Foreskin fibroblast (primary cell): Measurements from ENCODE around the genes TRAT1, SLC9C1 and CD200.

DNA sequence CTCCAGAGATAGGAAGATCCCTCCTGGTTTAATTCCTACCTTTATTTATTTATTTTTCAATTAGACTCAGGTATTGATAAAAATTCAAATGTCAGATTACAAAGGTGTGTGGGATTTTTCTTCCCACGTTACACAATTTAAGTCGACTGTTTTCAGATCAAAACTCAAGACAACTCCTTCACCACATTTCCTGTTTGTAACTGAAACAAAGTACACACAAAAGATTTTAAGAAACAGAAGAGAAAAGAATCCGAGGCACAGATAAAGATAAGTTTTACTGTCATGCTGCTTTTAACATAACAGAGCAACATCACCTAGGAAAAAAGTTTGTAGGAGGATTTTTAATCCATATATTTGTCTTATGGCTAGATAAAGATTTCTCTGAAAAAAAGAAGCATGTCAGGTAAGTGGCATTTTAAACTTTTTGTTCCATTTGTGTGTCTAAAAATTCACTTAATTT lies at the start of gene TRAT1:
Gene TRAT1 (plus strand): TSS at position 255 of the 460 bp plus-strand sequence.
- RRBS: no CpG with 5 or more reads among the region's 3 CpGs

DNA sequence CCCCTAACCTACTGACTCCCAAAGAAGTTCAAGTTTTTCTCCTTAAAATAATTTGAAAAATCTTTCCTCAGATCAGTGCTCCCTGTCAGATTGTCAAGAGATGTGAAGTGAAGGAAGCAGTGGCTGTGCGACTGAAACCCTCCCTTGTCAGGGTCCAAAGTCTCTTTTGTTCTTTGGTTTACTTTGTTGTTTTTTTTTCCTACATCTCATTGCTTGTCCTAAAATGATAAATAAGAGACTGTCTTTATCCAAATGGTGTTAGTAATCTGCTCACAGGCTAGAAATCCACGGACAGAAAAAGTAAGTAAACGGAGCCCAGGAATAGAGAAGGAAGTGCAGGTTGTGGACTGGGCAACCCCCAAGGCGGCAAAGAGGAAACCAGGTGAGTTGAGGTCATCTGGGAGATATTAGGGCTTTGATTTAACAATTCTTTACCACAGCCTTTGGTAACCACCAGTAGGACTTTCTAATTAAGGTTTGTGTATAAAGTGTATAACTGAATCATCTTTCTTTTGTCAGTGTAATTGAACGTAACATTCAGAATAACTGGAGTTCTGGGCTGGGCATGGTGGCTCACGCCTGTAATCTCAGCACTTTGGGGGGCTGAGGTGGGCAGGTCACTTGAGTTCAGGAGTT lies 1.1 kb upstream of the DPPA4 start:
- RRBS: no CpG with 5 or more reads among the region's 6 CpGs

- RRBS: no CpG with 5 or more reads among the region's 3 CpGs
These were observed 107.2 kb upstream of the NECTIN3 start for GRCh38 chr3:110964341-110964874.

DNA sequence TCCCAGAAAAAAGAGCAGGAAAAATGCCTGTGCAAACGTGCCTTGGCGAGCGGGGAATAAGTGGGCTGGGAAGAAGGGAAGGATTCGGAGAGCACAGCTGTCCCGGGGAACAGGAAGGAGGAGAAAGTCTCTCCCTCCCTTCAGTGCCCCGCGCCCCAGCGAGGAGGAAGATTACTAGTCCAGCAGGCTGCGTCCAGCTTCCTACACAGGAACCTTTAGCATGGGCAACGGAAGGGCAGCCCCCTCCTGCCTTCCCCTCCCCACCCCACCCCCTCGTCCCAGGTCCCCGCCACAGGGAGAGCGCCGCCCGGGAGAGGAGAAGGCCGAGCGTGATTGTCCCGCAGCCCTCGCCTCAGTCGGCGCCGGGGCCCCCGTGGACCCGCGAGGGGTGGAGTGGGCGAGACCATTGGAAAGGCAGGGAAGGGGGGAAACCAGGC lies 569 bp upstream of the NECTIN3 start:
- RRBS: under 1% methylated on average over 8 of the region's 26 CpGs

DNA sequence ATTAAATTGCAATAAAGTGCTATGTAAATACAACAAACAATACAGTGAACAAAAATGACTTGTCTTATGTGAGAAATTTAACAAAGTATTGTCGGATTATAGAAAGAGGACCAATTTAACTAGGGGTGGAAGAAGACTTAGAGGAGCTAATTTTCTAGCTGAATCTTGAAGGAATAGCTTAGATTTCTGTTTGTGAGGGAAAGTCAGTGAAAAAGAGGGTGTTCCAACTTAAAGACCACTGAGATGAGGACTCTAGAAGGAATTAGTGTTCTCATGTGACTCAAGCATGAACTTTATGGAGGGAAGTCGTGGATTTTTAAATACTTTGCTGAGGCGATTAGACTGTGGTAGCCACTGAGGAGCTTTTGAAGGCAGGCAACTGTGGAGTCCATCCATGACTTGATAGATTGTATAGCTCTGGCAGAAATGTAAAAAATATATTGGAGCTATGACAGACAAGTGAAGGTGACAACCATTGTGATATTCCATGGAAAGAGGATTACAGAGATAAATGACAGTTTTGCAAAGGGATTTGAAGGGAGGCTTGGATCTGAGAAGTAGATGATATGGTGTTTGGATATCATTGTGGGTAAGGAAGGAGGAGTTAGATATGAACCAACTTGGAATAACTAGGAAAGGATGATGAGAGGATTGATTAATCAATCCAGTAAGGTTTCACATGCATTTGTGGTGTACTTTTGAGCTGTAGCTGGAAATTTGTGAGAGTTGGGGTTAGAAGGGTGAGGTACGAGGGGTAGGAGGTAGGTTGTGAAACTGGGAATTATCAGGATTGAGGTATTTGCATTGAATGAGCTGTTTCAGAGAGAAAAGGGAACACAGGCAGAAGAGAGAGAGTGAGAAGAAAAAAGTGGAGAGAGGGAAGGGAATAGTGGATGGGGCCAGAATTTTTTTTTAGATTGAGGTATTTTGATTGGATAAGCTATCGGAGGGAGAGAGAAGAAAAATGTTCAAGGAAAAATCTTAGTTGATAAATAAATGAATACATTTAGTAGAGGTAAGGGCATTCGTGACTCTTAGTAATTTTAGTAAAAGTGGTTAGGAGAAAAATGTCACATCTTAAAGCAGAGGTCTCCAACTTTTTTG lies 10.3 kb downstream of the NECTIN3 start:
- RRBS: no CpG with 5 or more reads among the region's 6 CpGs

- RRBS: 82% methylated on average over 1 of the region's 9 CpGs
These were observed 38.0 kb downstream of the PLCXD2 start for GRCh38 chr3:111712457-111712894.

DNA sequence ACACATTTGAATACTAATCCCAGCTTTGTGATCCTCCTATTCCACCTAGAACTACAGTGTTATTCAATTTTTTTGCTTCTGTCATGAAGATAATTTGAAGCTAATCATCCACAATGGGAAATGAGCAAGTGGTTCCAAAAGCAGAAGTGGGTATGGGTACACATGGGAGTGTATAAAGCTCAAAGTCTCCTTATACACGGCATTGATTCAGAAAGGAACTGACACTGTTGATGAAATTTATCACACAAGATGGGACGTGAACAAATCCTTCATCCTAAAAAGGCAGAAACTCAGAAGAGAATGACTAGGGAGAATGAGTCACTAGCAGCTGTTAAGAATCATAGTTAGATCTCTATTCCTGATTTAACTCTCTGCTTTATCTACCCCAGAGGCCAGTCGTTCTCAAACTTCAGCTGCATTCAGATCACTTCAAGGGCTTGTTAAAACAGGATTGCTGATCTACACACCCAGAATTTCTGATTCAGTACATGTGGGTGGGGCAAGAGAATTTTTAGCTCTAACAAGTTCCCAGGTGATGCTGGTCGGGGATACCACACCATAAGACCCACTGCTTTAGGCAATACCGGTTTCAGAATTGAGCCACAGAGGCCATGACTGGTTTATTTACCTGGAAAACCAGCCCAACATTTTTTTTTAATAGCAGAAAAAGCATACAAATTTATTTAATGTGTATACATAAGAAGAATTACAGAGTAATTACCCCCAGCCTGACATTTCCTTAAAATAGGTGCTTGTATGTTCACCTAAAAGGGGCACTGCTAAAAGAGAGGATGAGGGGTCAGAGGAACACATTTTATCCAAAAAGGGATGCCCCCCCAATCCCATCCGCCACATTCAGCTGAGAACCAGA lies 87.0 kb downstream of the PLCXD2 start:
- RRBS: no CpG with 5 or more reads among the region's 6 CpGs

GRCh38 chr3:111802254-111802962 lies 56.7 kb upstream of the PHLDB2 start:
- RRBS: no CpG with 5 or more reads among the region's 2 CpGs

DNA sequence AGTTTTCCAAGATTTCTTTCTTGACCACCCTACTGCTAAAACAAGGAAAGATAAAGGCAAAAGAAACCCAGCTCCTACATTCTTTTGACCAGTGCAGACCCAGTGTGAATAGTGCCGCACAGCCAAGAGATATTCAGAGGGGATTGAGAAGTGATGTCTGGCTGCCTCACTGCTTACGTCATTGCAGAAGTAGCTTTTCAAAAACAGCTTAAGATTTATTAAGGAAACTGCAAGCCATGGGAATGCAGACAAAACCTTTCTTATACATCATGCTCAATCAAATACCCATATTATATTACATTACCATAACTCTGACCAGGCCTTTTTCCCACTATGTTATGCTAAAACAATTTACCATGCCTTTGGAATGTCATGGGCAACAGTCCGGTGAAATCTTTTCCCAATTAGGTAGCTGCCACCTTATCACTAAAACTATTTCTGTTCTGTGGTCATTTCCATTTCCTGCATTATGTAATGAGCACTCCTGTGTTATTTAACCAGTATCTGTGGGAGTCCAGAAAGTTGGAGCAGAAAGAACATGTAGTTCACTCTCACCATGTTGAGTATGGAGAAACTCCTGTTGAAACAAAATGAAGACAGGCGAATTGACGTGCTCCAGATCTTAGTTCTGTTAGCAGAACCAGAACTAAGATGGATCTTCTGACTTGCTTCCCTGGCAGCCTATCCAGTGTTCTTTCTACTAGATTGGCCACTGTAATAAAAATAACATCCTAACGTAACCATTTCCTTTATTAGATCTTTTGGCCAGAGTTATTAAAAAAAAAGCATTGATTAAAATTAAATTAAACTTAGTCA lies 6.1 kb downstream of the PHLDB2 start:
- RRBS: no CpG with 5 or more reads among the region's 6 CpGs

DNA sequence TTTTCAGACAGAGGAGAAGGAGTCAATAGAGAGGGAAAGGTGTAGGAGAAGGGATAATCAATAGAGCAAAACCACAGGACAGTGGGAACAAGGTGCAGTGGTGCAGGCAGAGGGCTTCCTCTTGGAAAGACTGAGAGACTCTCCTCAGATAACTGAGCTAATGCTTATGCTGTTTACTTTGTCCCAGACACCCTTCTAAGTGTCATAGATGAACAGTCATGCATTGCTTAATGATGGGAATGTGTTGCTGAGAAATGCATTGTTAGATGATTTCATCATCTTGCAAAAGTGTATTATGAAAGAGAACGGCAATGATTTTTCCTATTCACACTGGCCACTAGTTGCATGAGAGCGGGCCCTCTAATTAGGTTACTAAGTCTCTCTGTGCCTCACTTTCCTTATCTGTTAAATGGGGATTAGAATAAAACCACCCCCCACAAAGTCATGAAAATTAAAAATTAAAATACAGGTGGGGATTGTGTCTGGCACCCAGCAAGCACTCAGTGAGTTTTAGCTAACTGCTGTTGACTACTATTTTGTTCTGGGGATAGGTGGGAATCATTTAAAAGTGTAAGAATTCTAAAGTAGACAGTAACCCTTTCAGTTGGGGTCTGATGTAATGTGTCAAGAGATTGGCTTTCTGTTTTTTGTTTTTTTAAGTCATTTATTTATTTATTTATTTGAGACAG lies 45.8 kb downstream of the PHLDB2 start:
- RRBS: no CpG with 5 or more reads among the region's 2 CpGs

DNA sequence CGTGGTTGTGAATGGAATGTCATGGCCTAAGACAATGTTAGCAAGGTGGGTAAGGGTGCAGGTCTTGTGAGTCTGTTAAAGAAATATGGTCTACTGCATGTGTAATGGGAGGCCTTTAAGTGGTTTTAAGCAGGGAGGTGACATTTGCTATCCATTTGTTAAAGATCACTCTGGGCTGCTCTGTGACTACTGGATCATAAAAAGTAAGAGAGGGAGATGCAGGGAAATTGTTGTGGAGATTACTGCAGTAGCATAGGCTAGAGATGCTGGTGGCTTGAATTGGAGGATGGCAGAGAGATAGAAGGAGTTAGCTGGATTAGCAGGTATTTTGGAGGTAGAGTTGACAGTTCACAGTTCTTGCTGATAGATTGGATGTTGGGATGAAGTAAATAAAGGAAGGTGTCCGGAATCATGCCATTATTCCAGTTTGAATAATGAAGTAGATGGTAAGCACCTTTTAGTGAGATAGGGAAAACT lies 32.2 kb upstream of the ABHD10 start:
- RRBS: no CpG with 5 or more reads among the region's 2 CpGs

DNA sequence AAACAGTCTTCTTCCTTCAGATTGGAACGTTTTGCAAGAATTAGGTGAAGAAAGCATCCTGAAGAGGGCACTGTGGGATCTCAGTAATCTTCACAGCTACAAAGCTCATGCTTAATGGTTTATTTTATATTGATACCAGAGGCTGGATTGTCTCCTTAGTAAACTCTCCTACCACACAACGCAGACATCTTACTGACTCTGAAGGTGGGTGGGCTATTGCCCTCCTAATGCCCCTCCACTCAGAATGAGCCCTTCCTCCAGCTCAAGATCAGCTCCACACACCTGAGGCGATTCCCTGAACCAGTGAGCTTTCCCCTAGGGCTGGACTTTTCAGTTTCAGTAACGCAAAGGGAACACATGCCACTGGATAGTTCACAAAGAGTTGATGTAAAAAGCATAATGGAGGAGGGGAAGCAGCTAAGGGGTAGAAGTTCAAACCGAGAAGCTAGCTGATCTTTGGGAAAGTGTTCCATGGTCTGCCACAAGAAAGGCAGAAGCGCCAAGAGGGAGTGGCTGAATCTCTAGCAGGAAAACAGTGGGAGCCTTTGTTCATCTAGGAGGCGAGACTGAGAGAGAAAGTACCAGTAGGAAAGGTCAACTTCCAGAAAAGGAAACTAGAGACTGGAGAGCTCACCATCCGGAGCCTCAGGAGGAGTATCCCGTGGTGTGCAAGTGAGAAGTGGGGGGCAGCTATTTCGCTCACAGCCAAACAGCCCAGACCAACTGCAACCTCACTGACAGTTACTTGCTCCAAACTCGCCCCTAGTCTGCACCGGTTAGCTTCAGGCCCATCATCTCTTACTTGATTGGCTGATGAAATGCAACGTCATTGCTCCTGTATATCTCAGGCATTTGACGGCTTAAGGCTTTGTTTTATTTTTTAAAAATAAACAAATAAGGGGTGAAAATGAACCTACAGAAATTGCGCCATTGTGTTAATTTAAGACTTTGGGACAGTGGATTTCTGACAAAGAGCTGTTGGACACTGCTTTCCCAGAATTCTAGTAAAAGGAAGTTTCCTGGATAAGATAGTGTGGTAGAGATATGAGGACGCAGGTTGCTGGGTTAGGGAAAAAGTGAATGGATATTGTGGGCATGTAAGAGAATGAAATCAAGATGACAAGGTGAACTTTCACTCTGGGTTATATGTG lies at the start of gene SLC9C1:
Gene SLC9C1 (minus strand): TSS at position 758 of the 1,151 bp plus-strand sequence.
- RRBS: no CpG with 5 or more reads among the region's 16 CpGs

GRCh38 chr3:112332944-112333936 lies at the start of gene CD200:
TSS of gene CD200 (plus strand) at chr3:112333156.
- RRBS: 3% methylated on average over 17 of the region's 49 CpGs

DNA sequence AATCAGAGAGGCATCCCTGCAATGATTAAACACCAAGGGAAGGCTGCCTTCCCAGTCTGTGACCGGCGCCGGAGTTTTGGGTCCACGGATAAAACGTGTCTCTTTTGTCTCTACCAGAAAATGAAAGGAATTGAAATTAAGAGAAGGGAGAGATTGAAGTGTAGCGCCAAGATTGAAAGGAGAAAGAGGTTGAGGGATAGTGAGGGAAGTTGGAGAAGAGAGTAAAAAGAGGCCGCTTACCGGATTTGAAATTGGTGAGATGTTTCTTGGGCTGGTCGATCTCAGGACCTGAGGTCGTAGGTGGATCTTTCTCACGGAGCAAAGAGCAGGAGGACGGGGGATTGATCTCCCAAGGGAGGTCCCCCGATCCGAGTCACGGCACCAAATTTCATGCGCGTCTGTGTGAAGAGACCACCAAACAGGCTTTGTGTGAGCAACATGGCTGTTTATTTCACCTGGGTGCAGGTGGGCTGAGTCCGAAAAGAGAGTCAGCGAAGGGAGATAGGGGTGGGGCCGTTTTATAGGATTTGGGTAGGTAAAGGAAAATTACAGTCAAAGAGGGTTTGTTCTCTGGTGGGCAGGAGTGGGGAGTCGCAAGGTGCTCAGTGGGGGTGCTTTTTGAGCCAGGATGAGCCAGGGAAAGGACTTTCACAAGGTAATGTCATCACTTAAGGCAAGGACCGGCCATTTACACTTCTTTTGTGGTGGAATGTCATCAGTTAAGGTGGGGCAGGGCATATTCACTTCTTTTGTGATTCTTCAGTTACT lies 76.6 kb downstream of the BTLA start:
- RRBS: no CpG with 5 or more reads among the region's 22 CpGs

- RRBS: no CpG with 5 or more reads among the region's 4 CpGs
These were observed 508 bp upstream of the CCDC80 start for GRCh38 chr3:112641406-112641895.

DNA sequence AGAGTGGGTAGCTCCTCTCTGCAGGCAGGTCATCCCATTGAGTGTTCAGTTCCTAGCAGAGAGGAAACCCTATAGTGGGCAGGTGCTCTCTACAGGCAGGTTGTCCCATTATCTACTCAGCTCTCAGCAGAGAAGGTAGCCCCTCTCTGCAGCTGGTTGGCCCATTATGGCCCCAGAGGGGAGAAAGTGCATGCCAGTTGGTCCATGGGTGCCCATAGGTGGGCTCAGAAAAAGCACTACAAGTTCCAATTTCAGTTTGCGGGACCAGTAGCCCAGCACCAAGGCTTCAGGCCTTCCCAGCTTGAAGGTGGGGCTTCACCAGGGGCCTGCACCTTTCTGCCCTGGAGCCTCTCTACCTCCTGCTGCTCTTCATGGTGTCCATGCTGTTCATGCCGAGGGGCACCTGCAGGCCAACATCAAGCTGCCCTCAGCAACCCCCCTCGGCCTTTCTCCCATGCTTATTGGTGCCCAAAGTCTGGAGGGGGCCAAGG lies 11.3 kb downstream of the CD200R1L start:
- RRBS: no CpG with 5 or more reads among the region's 3 CpGs

DNA sequence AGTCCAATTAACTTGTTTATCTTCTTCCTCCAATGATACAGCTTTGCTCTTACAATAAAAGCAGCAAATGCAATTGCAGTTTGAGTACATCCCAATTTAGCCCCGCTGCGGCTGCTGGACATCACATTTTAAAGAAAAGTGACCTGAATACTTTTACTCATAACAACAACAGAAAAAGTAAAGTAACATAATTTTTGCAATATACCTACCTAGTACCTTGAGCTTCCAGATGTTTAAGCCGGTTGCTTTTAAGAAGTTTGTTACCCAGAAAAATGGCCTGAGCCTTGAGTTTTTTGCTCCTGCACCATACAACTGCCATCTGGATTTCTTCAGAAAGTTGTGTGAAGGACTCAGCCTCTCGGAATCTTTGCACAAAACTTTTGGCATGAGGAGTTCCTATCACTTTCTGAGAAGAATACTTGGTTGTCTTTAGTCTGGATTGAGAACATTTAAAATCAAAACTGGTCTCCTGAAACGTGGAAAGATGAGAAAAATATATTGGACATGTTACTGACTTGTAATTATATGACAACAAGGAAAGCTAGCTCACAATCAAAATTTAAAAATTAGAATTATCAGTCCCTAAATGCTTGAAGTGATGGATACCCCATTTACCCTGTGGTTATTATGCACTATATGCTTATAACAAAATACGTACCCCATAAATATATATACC lies 11.4 kb downstream of the NEPRO start:
- RRBS: no CpG with 5 or more reads among the region's 6 CpGs

- RRBS: no CpG with 5 or more reads among the region's 4 CpGs
These were observed 53.8 kb upstream of the BOC start for GRCh38 chr3:113157351-113158080.

GRCh38 chr3:113166425-113167514 lies 44.6 kb upstream of the BOC start:
- RRBS: no CpG with 5 or more reads among the region's 13 CpGs

- RRBS: no CpG with 5 or more reads among the region's 8 CpGs
These were observed 42.8 kb upstream of the BOC start for GRCh38 chr3:113168440-113168998.